ENCODE measurements around the gene CCR5.

GRCh38 chr3:43872225-43872779, 181.6 kb downstream of the ABHD5 start:
- PRO-cap = no peak

DNA sequence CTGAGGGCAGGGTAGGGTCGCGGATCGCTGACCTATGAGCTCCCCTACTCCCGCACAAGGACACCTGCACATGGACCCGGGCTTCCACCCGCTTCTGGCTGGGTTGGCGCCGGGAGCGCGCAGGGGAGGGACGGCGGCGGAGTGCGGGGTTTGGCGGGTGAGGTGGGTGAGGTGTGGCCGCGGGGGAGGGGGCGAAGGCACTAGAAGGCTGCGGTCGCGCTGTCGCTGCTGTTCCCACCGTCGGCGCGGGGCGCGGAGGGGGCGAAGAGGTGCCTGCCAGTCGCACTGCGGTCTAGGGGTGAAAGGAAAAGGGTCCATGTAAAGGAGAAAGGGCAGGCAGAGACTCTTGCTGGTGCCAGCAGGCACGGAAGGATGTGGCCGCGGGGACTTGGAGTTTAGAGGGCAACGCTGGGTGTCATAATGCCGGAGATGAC, 246.0 kb upstream of the TOPAZ1 start:
- PRO-cap = no peak

GRCh38 chr3:44340061-44340434, 1.5 kb downstream of the TCAIM start:
- PRO-cap = no peak

DNA sequence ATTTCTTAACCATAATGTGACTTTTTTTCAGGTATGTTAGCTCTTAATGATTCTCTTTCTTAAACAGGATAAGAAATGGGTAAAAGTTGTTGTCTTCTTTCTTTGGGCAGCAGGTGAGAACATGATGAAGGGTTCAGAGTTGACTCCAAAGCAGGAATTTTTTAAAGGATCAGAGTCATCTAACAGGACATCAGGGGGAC, 14.7 kb downstream of the ZKSCAN7 start:
- PRO-cap = no peak

DNA sequence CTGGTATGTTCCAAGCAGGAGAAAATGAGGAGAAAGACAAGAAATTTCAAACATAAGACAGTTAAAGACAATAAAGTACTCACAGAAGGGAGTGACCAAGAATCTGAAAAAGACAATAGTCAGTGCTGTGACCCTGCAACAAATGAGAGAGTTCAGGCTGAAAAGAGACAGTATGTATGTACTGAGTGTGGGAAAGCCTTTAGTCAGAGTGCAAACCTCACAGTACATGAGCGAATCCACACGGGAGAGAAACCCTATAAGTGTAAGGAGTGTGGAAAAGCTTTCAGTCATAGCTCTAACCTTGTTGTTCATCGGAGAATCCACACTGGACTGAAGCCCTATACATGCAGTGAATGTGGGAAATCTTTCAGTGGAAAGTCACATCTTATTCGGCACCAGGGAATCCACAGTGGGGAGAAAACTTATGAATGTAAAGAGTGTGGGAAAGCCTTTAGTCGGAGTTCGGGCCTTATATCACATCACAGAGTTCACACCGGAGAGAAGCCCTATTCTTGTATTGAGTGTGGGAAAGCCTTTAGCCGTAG, 9.5 kb downstream of the ZNF660 start:
- PRO-cap = no peak

DNA sequence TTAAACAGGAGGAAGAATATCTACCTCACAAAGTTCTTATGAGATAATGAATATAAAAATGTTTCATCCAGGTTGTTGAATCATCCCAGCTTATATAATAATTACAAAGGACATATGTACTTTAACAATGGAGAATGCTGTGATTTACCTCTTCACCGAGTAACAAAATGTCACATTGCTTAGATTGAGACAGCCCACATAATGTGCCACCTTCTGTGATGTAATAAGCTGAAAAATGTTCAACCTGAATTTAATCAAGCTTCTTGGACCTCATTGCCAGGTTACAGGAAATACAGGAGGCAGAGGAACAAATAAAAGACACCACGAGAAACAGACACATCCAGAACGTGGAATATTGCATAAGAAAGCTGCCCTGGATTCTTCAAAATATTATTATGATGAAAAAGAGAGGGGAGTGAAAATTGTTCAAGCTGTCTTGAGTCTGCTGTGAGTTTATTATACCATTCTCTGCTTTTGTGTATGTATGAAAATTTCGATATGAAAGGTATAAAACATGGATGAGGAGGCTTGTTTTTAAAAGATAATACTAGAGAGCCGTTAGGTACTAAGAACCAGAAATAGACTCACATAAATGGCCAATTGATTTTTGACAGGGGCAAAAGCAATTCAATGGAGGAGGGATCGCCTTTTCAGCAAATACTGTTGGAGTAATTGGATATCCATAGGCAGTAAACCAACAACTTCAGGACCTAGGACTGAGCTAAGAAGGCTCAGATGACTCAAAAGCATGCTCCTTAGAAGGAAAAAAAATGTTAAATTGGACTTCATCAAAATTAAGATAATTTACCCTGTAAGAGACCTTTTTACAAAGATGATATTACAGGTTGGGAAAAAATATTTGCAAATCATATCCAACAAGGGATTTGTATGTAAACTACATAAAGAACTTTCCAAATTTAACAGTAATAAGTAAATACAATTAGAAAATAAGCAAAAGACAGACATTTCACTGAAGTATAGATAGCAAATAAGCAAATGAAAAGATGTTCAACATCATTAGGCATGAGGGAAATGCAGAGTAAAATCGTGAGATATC, 2.0 kb upstream of the ZNF35 start:
- PRO-cap = no peak

- PRO-cap = unidirectional peak, minus-strand start at chr3:44761438
Measured at GRCh38 chr3:44760716-44761502, 510 bp downstream of the KIAA1143 start.

- PRO-cap = no peak
Measured at GRCh38 chr3:45043568-45044038, 17.5 kb downstream of the CLEC3B start.

- PRO-cap = no peak
Measured at GRCh38 chr3:45092061-45092664, 54.0 kb downstream of the CDCP1 start.

- PRO-cap = no peak
Measured at GRCh38 chr3:45211639-45212386, 14.3 kb downstream of the TMEM158 start.

DNA sequence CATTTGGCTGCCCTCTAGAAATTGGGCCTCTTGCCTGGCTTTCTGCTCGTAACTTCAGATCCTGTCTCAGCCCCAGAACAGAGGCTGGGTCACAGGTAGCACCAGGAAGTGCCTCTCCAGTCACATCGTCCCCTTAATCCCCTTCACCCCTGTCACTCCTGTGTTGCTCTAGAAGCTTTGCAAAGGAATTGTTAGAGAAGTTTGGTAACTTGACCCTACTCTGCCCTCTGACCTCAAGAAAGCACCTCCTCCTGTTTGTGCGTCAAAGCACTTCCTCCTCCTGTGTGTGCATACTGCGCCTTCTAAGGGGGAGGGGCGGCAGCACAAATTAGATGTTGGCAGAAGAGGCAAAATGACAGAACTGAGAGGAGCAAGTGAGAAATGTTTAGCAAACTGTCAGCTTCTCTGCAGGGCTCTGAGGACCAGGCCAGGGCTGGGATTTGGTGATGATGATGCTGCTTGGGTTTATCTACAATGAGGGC, 76.1 kb downstream of the LARS2 start:
- PRO-cap = no peak

DNA sequence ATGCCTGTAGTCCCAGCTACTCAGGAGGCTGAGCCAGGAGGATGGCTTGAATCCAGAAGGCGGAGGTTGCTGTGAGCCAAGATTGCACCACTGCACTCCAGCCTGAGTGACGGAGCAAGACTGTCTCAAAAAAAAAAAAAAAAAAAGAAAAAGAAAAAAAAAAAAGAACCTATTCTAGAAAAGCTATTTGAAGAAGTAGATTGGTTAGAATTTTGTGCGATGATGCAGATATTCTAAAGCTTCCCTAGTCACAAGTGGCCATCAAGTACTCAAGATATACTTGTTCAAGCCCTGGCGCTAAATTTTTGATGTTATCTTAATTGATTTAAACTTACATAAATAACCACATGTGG, 35.4 kb upstream of the SACM1L start:
- PRO-cap = no peak

GRCh38 chr3:45693937-45694830, 5.0 kb downstream of the SACM1L start:
- PRO-cap = no peak

GRCh38 chr3:45911749-45912360, 25.5 kb downstream of the CCR9 start:
- PRO-cap = no peak

- PRO-cap = no peak
Measured at GRCh38 chr3:45943616-45943880, 284 bp downstream of the CXCR6 start.

DNA sequence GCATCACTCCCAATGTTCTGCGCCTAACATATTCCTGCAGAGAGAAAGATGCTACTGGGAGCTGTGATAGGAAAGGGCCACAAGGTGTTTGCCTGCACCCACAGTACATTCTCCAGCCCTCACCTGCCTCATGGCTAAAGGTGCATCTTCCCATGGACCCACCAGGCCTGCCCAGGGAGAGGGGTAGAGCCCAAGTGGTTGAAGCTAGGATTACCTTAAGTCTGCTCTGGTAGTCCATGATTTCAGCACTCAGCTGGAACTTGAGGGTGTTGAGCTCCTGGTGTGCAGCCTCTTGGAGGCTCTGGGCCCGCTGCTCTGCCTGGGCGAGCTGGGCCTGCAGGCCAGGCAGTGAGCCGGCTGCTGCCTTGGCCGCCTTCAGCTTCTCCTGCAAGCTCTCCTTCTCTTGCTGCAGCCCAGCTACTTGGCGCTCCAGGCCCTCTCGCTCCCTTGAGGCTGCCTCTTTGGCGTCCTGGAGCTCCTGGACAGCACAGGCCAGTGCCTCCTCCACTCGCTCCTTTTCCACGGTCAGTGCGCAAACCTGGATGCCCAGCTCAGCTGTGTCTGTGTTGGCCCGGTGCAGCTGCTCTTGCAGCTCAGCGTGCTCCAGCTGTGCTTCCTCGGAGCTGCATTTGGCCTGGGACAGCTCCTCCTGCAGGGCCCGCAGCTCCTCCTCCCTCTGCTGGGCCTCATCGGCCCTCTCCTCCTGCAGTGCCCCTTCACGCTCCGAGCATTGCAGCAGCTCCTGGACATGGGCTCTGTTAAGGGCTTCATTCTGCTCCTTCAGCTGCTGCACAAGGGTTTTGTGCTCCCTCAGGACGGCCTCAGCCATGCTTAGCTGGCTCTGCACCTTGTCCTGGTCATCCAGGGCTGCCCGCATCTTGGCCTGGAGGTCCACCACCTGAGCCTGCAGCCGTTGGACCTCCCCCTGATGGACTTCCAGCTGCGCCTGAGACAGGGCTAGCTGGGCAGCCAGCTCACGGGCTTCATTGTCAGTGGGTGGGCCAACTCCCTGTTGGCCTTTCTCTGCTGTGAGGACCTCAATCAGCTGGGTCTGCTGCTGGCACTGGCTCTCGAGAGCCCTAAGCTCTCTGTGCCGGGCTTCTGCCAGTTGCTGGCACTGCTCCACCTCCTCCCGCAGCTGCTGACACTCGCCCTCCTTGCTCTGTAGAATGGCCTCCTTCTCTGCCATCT, 23.2 kb downstream of the CXCR6 start:
- PRO-cap = no peak

DNA sequence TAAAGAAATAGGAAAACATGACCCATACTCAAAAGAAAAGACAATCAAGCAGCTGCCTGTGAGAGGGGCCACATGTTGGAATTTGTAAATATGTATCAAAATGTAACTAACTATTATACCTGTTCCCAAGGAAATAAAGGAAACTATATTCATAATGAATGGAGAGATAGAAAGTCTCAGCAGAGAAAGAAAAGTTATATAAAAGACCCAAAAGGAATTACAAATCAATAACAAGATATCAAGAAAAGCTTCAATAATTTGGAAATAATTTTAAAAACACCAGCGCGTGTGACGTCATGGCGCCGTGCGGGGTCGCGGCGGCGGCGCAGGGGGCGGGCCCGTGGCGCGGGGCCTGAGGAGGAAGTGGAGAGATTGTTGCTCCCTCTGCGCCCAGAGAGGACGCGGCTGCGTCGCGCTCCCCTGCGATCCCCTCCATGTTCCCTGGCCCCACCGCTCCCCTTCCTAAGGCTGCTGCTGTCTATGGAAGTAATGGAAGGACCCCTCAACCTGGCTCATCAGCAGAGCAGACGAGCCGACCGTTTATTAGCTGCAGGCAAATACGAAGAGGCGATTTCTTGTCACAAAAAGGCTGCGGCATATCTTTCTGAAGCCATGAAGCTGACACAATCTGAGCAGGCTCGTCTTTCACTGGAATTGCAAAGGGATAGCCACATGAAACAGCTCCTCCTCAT, 4.3 kb downstream of the XCR1 start:
- PRO-cap = no peak

DNA sequence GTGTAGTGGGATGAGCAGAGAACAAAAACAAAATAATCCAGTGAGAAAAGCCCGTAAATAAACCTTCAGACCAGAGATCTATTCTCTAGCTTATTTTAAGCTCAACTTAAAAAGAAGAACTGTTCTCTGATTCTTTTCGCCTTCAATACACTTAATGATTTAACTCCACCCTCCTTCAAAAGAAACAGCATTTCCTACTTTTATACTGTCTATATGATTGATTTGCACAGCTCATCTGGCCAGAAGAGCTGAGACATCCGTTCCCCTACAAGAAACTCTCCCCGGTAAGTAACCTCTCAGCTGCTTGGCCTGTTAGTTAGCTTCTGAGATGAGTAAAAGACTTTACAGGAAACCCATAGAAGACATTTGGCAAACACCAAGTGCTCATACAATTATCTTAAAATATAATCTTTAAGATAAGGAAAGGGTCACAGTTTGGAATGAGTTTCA, at the start of gene CCR5:
CCR5 (plus strand) TSS at position 242 of the 450 bp plus-strand sequence.
- PRO-cap = no peak

- PRO-cap = no peak
Measured at GRCh38 chr3:46498763-46499374, 1.1 kb downstream of the RTP3 start.

DNA sequence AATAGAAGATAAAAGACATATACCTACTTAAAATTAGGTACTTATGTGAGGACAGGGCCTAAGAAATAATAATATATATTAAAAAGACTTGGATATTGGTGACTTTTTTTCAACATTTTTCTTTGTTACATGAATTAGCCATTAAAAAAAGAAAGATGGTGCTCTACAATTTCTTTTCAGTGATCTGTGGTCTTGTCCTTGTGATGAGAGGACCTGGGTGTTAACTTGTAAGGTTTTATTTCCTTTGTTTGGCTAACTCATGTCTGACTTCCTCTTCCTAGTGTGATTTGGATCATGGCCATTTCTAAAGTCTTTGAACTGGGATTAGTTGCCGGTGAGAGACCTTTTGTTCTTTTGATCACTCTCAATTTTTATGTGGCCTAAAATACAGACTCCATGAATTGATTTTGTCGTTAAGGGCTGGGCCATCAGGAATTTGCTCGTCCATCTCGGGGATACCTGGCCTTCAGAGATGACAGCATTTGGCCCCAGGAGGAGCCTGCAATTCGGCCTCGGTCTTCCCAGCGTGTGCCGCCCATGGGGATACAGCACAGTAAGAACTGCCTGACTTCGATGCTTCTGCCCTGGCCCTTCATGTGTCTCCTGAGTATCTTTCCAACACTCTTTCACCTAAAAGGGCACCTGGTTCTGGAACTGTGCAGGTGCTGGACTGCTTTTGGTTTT, 1.4 kb downstream of the TDGF1 start:
- PRO-cap = no peak